Measurements from ENCODE around the genes GRPR, S100G, TXLNG and PPEF1.

- RRBS = no CpG with 5 or more reads among the region's 46 CpGs
Observed at GRCh38 chrX:15674563-15675251, 10.1 kb upstream of the CLTRN start.

DNA sequence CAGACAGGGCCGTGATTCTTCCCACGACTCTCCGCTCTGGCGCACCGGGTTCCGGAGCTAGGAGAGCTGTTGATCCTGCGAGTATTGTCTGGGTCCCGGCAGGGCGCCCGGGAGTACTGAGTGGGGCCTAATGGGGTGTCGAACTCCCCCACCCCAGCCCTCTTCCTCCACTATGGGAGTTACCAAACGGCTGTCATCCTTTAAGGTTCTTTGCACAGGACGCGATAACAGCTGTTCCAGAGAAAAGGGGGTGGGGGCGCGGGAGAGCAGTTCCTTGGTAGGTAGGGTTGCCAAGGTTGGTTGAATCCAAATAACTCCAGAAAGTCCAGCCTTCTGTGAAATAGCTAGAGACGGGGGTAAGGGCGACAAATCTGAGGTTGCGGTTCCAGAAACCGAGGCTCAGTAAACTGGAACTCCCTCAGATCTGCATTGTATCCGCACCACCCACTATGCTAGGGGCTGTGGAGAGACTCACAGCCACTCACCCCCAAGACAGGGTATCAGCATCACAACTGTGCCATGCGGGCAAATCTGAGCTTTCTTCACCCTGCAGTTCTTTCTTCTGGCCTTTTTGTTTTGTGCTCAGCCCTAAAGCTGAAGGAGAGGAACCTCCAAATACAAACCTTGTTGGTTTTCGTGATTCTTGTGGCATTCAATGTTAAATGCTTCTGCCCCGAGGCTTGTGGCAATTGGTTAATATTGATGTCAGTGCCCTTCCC is 493 bp downstream of the CA5B start:
- RRBS = 11% methylated on average over 2 of the region's 24 CpGs

DNA sequence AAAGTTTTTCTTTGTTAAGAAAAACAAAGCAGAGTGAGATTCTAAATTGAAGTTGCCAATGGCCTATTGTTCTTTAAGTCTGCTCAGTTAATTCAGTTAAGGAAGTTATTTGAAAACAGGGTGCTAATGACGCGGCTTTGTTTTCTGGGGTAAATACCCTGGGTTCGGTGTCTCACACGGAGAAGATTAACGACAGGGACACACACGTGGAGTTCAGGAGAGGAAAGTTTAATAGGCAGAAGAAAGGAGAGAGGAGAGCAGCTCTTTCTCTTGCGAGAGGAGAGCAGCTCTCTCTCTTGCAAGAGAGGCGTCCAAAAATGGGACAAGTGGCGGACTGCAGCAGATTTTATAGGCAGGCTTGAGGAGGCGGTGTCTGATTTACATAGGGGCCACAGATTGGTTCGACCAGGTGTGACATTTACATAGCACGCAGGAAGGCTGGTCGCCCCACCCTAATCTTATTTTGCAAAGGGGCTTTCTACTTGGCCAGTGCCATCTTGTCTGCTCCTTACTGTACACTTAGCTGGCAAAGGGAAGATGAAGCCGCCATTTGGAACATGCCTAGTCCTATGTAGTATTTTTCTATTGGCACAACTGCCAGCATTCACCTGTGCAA is 9.7 kb downstream of the CA5B start:
- RRBS = no CpG with 5 or more reads among the region's 14 CpGs

DNA sequence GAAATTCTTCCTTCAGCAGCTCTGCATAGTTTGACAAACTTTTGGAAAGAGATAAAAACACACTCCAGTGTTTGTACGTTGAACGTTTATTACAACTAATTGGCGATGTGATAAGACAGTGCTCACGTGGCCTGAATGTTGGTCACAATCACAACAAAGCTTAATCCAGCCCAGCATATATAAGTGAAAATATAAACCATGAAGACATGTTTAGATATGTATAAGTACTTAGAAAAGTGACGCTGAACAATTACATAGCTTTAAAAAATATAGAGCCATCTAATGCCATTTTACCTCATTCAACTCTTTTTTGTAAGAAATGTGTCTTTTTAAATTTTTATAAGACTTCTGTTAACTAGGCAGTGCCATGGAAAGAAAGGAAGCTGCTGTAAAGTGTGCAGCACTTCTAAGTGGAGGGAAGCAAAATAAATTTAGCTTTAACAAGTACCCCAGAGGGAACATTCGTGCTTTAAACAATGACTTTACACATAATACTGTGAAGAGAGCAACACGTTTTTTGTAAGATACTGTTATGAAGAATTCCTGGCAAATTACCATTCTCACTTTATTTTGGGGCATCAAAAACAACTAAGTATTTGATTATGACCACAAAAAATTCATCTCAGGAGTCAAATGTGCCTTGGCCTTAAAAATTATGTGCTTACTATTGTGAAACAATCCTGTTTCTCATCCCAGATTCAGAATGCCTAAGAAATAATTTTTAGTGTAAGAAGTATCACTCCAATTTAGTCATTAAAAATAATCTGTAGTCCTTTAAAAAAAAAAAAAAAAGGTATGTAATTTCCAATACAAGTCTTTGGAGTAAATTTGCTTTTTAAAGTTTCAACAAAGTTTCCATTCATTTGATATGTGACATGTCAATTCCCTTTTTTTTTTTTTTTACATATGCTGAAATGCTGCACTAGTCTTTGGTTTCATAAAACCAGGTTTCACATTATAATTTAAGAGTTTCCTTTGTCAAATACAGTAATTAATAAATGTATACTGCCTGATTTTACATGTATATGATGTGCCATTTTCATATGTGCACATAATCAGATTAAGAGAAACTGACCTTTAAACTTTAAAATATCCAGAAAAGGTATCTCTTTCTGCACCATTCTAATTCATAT is 28.2 kb downstream of the AP1S2 start:
- RRBS = no CpG with 5 or more reads among the region's 7 CpGs

DNA sequence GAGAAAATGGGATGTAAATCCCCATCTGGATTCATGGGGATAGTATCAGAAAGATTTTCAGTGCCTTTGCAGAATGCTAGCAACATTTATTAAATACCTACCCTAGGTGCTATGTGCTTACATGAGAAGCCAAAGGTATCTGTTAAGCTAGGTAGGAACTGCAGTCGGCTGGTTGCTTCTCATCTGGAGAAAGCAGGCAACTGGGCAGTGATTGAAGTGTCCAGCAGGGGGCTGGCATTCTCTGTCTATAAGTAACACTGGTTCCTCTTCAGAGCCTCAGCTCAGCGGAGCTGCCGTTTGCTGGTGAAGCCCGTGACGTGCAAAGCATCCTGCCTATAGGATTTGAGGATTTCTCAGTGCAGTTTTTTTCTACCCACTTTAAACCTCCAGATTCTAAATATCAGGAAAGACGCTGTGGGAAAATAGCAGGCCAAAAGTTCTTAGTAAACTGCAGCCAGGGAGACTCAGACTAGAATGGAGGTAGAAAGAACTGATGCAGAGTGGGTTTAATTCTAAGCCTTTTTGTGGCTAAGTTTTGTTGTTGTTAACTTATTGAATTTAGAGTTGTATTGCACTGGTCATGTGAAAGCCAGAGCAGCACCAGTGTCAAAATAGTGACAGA is at the start of gene GRPR:
Gene GRPR (plus strand): TSS at position 396 of the 622 bp plus-strand sequence.
- RRBS = no CpG with 5 or more reads among the region's 6 CpGs

- RRBS = no CpG with 5 or more reads among the region's 2 CpGs
Observed at GRCh38 chrX:16578207-16578653, 71.7 kb upstream of the S100G start.

DNA sequence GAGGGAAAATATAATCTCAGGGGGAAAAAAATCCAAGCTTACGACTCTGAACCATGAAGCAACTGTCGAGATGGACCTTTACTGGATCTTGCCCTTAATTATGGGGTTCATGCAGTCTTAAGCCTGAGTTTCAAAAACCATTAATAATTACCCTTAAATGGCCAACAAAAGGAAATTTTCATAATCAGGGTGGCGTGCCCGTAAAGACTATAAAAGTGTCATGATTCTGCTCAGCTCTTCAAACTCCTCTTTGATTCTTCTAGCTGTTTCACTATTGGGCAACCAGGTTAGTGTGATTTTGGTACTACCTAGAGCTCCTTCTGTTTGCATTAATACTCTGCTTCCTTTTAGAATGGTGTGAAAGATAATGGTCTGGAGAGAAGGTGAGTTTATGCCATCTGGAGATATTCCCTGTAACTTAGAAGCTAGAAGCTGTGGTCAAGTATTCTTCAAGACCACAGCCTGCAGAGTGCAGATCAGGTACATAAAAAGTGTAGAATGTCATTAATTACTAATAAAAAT is at the start of gene S100G:
Gene S100G (plus strand): TSS at position 241 of the 522 bp plus-strand sequence.
- RRBS = no CpG with 5 or more reads among the region's 4 CpGs

DNA sequence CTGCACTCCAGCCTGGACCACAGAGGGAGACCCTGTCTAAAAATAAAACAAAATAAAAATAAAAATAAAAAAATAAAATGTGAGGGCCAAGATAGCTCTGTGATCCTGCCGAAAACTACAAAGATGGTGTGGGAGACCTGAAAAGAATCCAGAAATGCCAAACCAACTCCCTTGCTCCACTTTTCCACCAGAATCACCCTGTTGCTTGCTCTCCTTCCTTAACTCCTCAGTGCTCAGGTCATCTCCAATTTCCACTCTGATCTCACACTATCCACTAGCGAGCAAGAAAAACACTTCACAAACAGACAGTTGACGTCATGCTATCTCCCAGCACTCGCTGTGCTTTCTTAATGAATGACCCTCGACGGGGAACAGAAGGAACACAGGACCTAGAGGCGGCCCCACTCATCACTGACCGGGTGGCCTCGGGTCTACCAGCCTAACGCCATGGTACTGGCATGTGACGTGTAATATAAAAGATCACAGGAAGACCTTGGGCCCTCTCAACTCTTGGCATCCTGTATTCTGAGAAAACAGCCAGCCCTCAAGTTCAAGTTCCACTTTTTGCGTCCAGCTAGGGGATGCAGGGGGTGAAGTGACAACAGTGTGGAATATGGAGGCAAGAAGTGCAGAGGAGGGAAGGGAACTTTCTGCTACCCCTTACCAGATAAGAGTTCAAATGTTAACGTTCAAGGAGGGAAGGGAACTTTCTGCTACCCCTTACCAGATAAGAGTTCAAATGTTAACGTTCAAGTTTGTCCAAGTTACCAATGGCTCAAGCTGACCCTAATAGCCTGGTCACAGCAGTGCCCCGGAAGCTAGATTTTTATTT is 5.1 kb downstream of the S100G start:
- RRBS = no CpG with 5 or more reads among the region's 15 CpGs

GRCh38 chrX:16786373-16787239 is at the start of gene TXLNG:
Gene TXLNG (plus strand): TSS chrX:16786466.
- RRBS = 3% methylated on average over 43 of the region's 100 CpGs

DNA sequence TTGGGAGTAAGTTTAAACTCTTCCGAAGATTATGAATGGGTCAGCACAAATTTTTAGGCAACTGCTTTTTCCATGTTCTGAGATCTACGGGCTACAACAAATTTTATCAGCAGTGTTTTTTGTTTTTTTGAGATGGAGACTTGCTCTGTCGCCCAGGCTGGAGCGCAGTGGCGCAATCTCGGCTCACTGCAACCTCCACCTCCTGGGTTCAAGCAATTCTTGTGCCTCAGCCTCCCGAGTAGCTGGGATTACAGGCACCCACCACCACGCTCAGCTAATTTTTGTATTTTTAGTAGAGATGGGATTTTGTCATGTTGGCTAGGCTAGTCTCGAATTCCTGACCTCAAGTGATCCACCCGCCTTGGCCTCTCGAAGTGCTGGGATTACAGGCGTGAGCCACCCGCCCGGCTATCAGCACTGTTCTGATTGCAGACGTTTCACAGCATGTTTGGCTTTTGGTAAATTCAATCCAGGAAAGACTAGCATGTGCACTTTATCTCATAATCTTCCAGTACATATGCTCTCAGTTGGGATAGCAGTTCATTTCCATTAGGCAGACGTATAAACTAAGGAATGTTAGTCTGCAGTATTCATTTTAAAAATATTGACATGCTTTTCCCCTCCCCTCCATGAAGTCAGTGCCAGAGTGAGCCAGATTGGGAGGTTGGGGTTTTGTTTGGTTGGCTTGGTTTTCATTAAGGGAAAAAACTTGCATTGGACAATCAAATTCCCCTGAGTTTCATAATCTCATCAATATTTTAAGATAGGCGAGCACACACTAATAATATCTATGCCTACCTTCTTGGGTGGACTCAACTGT is 202.9 kb downstream of the REPS2 start:
- RRBS = no CpG with 5 or more reads among the region's 17 CpGs

DNA sequence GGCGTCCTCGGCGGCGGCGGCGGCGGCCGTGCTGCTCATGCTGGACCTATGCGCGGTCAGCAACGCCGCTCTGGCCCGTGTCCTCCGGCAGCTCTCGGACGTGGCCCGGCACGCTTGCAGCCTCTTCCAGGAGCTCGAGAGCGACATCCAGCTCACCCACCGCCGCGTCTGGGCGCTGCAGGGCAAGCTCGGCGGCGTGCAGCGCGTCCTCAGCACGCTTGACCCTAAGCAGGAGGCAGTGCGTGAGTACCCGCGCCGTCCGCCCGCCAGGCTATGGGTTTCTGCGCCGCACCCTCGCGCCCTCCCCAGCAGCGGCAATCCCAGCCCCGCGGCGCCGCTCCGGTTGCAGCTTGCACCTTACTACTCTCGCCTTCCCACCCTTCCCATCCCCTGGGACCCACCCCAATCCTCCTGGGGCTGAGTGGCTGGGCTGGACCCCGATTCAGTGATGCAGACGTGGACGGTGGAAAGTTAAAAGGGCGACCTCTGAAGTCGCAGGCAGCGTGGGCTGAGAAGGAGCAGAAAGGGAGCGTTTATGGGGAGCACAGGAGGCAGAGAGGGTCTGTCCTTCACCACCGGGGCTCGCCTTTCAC is 1.2 kb downstream of the NHS start:
- RRBS = 2% methylated on average over 14 of the region's 56 CpGs

DNA sequence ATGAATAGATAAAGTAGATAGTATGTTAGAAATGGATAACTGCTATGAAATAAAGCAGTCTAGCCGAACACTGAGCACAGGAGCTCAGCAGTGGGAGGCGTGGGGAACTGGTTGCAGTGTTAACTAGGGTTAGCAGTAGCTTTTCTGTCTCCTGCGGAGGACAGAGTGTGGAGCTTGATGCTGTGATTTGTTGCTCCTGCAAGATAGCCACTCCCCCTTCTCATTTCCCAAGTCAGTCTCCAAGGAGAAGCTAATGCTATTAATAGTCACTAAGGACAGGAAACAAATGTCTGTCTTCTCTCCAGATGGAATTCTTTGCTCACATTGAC is 156.9 kb upstream of the SCML1 start:
- RRBS = no CpG with 5 or more reads among the region's 3 CpGs

- RRBS = 14% methylated on average over 8 of the region's 48 CpGs
Observed at GRCh38 chrX:17737972-17738895, 941 bp downstream of the SCML1 start.

GRCh38 chrX:17786941-17787517 is 49.7 kb downstream of the SCML1 start:
- RRBS = no CpG with 5 or more reads among the region's 29 CpGs

DNA sequence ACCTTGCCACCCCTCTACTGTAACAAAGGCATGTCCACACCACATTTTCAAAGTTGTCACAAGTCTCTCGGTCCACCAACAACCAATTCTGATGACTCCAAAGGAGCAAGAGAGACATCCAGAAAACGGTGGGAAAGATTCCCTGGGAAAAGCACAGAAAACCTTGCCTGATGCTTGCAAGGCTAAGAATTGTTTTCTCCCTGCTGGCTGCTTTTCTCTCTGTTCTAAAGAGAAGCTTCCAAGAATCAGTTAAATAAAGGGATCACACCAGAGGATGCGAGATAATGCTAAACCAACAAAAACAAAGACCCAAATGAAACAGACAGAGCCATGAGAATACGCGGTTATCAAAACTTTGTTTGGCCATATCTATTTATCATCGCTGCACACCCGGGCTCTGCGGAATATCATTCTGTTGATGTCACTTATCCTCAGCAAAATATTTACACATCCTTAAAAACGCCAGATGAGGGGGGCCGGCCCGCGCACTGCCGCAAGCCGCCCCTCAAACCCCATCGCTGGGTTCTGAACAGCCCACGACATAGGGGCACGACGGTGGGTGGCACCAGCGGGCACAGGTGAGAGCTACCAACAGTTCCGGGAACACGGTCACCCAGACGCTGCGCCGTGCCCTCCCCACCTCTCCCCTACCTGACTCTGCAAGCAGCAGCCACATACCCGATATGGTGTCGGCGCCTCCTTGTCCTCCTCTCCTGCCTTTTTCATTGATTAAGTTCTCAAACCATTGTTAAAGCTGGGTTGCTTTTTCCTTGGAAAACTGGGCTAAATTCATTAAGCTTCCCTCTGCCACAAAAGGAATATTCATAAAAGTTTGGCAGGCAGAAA is 1.7 kb downstream of the RAI2 start:
- RRBS = no CpG with 5 or more reads among the region's 27 CpGs

- RRBS = no CpG with 5 or more reads among the region's 5 CpGs
Observed at GRCh38 chrX:18587812-18588127, 84.1 kb downstream of the RS1 start.

DNA sequence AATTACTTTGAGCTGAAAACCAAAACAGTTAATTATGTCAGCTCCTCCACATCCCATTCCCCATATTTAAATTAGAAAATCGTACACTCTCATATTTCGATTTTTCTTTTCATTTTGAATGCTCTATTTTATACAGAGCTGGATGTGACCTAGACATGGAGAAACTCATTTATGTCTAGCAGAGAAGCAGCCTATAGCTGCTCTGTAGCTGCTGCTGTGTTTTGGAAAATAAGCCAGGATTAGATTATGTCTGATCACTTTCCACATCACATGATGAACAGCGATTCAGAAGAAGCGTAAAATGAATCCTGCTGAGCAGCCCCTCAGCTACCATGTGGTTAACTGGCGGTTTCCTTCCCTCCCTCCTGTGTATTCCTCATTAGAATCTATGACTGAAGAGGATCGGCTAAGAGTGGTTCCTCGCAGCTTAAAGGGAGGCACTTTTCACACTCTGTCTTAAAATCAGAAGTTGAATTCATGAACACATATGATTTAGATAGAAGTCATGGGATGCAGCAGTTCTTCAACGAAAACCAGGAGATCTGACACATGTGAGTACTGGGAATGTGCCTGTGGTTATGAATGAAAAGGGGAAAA is at the start of gene PPEF1:
Gene PPEF1 (plus strand): TSS at position 370 of the 597 bp plus-strand sequence.
- RRBS = no CpG with 5 or more reads among the region's 8 CpGs

GRCh38 chrX:18887238-18888074 is 96.5 kb downstream of the PHKA2 start:
- RRBS = 71% methylated on average over 8 of the region's 28 CpGs

GRCh38 chrX:19343018-19343514 is 661 bp upstream of the PDHA1 start:
- RRBS = no CpG with 5 or more reads among the region's 11 CpGs

DNA sequence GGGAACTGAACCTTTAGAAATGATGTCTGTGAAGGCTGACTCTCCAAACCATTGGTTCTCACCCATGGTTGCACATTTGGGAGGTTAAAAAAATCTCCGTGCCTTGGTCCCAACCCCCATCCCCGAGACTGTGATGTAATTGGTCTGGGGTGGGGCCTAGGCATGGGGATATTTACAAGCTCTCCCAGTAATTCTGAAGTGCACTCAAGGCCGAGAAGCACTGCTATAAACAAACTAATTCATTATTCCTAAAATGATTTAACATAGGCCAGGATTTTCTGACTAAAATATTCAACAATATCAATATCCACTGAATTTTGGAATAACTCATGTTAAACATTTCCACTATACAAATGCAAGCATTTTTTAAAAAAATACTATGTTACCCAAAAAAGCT is 27.5 kb downstream of the MAP3K15 start:
- RRBS = no CpG with 5 or more reads among the region's 3 CpGs